Esophagus squamous epithelium (tissue), 4 donors: Measurements from ENCODE around the genes NXPH2 and LRP1B.

- PRO-cap = no peak
- RAMPAGE, long total RNA, 4 experiments = no peak in any of the 4 experiments
Measured at GRCh38 chr2:131673867-131674360, 146.2 kb downstream of the CCDC74A start.

GRCh38 chr2:132438558-132439508, 22.2 kb downstream of the GPR39 start:
- PRO-cap = no peak
- RAMPAGE, long total RNA, 4 experiments = no peak in any of the 4 experiments

DNA sequence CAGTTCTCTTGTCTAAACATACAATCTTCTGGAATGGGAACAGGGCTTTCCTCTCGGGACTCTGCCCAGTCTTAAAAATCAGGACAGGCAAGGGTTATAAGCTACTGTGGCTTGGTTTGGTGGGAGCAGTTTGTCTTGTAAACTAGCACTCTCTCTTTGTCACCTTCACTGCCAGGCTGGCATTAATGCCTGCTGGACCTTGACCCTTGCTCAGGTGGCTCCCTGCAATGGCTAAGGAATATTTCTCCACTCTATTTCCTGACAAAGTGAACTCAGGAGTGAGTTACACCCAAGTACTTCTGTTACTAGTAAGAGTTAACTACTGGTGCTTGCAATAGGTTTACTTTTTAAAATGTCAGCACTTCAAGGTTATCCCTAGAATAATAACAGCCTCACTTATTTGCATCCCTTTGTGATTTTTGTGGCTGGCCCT, 129.4 kb upstream of the MGAT5 start:
- PRO-cap = no peak
- RAMPAGE, long total RNA, 4 experiments = no peak in any of the 4 experiments

DNA sequence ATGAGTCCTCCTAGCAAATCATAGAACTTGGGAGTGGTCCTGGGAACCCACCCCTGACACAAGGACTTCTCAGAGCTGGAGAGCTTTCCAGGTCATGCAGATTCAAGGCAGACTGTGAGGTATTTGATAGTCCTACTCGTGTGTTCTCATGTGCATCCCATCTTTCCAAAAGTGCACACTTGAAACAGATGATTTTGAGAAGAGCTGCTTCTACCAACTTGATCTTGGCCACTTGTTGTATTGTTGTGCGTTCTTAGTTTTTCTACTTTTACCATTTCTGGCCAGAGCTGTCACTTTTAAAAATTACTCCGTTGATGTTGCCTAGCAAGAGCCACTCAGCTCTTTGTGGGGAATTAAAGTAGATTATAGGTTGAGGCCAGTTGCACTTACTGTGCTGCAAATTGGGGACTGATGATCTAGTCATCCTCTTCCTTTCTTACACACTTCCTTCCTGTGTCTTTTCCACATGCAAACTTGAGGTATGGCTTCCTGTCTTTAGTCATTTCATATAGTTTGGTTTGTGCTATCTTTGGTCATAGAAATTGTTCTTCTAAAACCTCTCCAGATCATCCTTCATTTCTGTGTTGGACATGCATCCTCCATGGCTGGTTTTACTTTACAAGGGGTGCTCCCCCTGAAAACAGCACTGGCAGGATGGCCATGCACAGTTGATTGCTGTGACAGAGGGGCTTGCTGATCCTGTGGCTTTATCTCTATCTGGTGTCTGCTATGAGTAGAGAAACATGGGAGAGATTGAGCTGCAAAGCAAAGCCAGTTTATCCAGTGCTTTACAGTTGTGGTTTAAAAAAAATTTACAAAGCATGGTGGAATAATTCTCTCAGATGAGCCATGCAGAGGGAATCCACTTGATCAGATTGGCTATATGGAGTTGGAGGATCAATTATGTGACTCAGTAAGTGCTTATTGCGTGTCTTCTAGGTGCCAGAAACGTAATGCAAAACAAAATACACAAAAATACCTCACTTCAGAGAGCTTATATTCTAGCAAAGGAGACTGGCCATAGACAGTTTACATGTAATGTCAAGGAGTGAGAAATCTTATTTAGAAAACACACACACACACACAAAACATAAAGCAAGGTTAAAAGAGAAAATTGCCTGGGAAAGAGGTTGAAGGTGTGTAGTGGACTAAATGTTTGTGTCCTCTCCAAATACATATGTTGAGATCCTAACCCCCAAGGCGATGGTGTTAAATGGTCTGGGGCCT, 36.5 kb downstream of the MGAT5 start:
- PRO-cap = no peak
- RAMPAGE, long total RNA, 4 experiments = no peak in any of the 4 experiments

DNA sequence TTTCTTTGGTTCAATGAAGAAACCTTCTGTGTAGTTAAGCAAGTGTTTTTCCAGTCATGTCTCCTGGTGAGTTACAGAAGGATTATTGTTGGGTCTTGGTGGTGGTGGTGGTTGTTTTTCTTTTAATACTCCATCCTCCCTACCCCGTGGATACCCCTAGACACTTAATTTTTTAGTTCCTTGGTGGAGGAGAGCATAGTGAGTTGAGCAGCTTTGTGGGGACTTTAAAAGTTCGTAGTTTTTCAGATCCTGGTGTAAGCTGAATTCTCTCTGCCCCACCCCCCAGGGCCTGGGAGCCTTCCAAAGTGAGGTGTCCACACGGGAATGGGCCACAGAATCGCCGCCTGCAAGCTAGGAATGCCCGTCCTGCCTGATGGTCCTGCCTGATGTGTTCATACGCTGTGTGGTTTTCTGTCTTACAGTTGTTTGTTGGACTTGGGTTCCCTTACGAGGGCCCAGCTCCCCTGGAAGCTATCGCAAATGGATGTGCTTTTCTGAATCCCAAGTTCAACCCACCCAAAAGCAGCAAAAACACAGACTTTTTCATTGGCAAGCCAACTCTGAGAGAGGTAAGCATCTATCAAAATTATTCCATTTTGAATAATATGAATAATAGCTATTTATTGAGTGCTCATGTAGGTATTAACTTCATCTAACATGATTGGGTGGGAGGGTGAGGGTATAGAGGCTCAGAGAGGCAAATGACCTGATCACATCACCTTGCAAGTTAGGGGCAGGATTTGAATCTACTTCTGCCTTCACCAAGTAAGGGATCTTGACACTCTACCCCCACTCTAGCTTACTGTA, 158.8 kb downstream of the MGAT5 start:
- PRO-cap = no peak
- RAMPAGE, long total RNA, 4 experiments = no peak in any of the 4 experiments

GRCh38 chr2:134706746-134707444, 11.9 kb downstream of the TMEM163 start:
- PRO-cap = no peak
- RAMPAGE, long total RNA, 4 experiments = no peak in any of the 4 experiments

GRCh38 chr2:134917140-134917811, 1.3 kb upstream of the CCNT2 start:
- PRO-cap = no peak
- RAMPAGE, long total RNA, 4 experiments = no peak in any of the 4 experiments

- PRO-cap = no peak
- RAMPAGE, long total RNA, 4 experiments = no peak in any of the 4 experiments
Measured at GRCh38 chr2:135635574-135636557, 104.6 kb downstream of the R3HDM1 start.

DNA sequence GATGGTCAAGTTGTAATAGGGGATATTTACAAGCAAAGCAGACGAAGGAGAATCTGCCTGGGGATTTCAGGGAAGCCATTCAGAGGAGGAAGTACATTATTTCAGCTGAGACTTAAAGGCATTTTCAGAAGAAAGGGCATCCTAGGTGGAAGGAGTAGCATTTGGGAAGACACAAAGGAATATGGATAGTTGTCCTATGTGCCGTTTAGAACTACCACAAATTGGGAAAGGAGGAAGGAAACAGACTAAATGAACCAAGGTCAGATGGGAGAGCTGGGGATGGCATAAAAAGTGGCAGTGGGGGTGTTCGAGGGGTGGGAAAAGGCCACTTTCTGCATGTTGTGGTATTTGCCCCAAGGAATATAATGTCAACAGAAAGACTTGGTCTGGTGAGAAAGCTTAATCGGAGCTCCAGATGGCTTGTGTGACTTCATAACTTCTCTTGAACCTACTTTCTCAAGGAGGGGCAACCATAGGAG, 45.8 kb downstream of the UBXN4 start:
- PRO-cap = no peak
- RAMPAGE, long total RNA, 4 experiments = no peak in any of the 4 experiments

DNA sequence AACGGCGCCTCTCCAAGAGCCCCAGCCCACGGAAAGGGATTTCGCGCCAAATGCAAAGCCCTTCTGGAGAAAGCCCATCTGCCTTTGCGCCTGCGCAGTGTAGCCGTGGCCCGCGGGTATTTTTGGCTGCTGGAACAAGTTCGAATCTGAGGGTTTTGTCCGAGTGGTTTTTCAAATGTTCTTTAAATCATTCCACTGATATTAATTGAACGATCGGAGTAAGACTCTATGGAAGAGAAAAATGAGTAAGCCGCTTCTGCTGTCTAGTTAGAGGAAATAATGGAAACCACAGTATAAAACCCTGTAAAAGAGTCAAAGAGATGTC, 264 bp upstream of the MCM6 start:
- PRO-cap = no peak
- RAMPAGE, long total RNA, 4 experiments = no peak in any of the 4 experiments

GRCh38 chr2:135938071-135938768, 47.2 kb downstream of the DARS1 start:
- PRO-cap = no peak
- RAMPAGE, long total RNA, 4 experiments = no peak in any of the 4 experiments

- PRO-cap = unidirectional peak, minus-strand start at chr2:136121360
- RAMPAGE, long total RNA, 4 experiments = no peak in any of the 4 experiments
Measured at GRCh38 chr2:136121022-136121534, 3.1 kb upstream of the CXCR4 start.

- PRO-cap = bidirectional peak, plus-strand start at chr2:136205833, minus-strand start at chr2:136205740
- RAMPAGE, long total RNA, 4 experiments = no peak in any of the 4 experiments
Measured at GRCh38 chr2:136205561-136206067, 87.7 kb upstream of the CXCR4 start.

GRCh38 chr2:136389674-136390466, 271.9 kb upstream of the CXCR4 start:
- PRO-cap = no peak
- RAMPAGE, long total RNA, 4 experiments = no peak in any of the 4 experiments

GRCh38 chr2:137942244-137943242, 21.7 kb upstream of the HNMT start:
- PRO-cap = no peak
- RAMPAGE, long total RNA, 4 experiments = no peak in any of the 4 experiments

DNA sequence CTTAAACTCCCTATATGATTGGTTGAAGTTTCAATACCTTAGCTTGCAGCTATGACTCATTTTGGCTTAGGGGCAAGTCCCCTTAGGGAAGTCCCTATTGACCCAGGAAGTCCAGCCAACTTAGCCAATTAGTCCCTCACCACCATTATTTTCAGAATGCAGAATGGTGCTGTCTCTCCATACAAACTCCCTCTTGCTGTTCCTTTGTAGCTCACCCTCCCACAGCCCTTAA, 11.5 kb upstream of the HNMT start:
- PRO-cap = no peak
- RAMPAGE, long total RNA, 4 experiments = no peak in any of the 4 experiments

GRCh38 chr2:138035755-138036135, 71.5 kb downstream of the HNMT start:
- PRO-cap = no peak
- RAMPAGE, long total RNA, 4 experiments = no peak in any of the 4 experiments

DNA sequence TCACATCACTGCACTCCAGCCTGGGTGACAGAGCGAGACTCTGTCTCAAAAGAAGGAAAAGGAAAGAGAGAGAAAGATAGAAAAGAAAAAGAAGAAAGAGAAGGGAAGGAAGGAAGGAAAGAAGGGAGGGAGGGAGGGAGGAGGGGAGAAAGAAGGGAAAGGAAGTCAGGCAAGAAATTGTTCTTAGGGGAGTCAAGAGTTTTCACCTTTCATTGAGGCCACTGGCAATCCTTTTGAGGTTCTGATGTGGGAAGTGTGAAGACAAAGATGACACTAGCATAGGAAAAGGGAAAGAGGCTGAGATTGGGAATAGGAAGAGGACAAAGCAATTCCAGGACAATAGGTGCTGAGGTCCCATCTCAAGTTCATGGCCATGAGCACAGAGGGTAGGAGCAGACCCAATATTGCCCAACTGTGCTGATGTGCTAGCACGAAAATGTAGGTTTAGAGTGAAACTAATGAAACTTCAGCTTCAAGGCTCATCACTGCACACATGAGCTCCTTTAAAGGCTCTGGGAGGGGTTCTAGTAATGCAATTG, 83.2 kb downstream of the SPOPL start:
- PRO-cap = no peak
- RAMPAGE, long total RNA, 4 experiments = no peak in any of the 4 experiments

- PRO-cap = no peak
- RAMPAGE, long total RNA, 4 experiments = no peak in any of the 4 experiments
Measured at GRCh38 chr2:138780036-138780892, at the start of gene NXPH2. Gene NXPH2 (minus strand): TSS chr2:138780390.

- PRO-cap = unidirectional peak, plus-strand start at chr2:142130355
- RAMPAGE, long total RNA, 4 experiments = start-site peak on the minus strand in 2 of 4 experiments, at chr2:142130960-142131060 at its widest, 9 to 17 reads per replicate
Measured at GRCh38 chr2:142130064-142131250, at the start of gene LRP1B. Gene LRP1B (minus strand): TSS chr2:142131016.